ENCODE measurements around a stretch of chr16.

DNA sequence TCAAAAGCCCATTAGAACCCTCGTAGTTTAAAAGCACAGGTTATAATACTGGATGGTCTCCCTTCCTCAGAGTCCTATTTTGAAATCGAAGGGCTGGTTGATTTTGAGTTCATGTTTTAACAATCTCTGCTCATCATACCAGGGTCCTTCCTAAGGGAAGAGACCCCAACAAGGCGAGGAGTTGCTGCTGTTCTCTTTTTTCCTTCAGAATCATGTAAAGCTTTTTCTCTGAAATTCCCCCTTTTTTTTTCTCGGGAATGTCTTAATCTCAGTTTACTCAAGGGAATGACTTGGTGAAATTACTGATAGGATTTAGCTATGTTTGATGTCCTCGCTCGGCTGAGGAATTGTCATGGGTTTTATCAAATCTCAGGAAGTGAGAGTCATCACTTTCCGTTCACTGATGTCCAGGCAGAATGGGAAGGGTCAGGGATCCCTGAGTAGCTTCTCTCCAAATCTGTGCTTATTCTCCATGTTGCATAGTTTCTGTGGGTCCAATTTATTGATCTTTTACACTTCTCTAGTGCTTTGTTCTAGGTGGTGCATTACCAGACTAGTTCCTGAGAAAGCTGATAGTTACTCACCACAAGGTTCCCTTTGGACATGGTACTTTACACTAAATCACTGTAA is 6.4 kb downstream of the IGSF6 start:
- PRO-cap, 2 experiments = no peak in any of the 2 experiments

- PRO-cap, 2 experiments = peak in 2 of 2 experiments; most common minus-strand start chr16:21953005 (in 2)
Measured at GRCh38 chr16:21952771-21953168, 391 bp upstream of the UQCRC2 start.

DNA sequence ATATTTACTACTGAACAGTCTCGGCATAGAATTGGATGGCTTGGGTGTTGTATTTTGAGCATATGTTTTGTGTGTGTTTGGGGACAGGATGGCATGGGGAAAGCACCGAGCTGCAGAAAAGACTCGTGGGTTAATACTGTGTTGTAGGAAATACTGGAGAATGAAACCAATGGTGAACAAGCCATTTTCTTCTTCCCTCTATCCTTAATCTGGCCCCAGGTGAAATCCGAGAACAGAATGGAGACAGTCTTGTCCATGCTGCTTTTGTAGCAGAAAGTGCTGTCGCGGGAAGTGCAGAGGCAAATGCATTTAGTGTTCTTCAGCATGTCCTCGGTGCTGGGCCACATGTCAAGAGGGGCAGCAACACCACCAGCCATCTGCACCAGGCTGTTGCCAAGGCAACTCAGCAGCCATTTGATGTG is 18.6 kb downstream of the UQCRC2 start:
- PRO-cap, 2 experiments = no peak in any of the 2 experiments

GRCh38 chr16:22037982-22038543 is 30.2 kb downstream of the MOSMO start:
- PRO-cap, 2 experiments = no peak in any of the 2 experiments

GRCh38 chr16:22286643-22287149 is 10.5 kb upstream of the POLR3E start:
- PRO-cap, 2 experiments = no peak in any of the 2 experiments

DNA sequence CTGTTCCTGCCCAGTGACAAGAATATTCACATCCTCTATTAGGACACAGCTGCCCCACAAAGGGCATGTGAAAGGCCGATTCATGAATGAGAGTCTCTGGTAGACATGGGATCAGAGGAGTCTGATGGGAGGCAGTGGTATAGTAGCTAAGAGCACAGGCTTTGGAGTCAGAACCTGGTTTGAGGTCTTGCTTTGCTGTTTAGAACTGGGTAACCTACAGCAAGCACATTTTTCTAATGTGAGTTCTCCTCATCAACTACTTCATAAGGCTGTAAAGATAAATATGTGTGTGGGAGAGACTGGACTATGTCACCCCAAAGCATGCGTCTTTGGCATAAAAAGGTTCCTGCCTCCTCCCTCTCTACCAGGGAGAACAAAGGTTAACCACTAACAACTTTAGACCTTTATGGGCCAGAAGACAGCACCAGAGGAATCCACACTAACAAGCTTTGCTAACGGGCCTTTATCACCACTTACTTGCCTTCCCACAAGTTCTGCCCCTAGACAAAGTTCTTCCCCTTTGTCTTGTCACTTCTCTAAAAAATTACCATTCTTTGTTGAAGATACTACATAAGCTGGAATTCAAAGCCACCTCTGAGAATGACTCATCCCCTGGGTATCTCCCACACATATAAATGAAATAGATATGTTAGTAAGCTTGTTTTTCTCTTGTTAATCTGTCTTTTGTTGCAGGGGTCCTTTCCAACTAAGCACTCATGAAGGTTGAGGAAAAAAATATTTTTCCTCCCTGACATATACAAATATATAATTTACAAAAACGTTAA is 21.0 kb downstream of the CDR2 start:
- PRO-cap, 2 experiments = peak in 2 of 2 experiments; most common plus-strand start position 114 of the sequence (in 1); most common minus-strand start position 438 of the sequence (in 1)

DNA sequence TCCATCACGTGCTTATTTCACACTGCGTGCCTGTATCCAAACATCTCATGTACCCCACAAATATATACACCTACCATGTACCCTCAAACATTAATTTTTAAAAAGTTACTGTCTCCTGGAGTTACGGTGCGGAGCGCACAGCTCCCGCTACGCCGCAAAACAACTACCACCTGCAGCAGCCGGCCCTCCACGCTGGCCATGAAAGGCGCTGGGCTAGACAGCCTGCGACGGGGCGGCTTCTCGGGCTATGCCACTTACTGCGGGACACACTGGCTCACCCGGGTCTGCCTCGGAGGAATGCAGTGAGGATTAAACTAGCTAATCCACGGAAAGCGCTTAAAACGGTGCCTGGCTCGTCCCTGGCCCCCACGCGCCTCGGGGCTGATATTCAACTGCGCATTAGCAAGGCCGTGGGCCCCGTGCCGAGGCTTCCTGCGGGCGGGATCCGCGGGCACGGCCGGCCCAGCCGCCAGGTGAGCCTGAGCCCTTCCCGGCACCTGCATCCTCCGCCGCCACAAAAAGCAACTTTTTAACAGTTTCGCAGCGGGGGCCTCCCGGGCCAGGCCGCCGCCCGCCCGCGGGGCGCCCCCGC is 690 bp downstream of the CDR2 start:
- PRO-cap, 2 experiments = no peak in any of the 2 experiments

DNA sequence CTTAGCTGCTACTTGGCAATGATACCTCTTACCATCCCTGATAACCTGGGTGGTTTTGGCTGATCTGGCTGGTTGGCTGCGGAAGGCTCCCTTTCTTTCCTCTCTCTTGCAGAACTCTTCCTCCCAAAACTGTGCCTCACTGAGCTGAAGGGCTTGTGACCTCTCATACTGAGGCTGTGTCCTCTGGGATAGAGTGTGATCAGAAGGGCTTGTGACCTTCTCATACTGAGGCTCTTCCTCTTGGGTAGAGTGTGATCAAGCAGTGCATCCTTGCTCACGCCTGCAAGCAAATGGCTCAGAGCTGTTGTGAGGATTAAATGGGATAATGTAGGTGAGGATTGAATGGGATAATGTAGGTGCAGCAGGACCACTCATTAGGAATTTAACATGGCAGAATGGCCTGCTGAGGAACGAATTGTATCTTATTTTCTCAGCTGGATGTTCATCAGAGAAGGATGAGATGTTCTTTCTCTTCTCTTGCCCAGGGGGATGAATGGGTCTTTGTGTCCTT is 130.2 kb upstream of the HS3ST2 start:
- PRO-cap, 2 experiments = no peak in any of the 2 experiments

DNA sequence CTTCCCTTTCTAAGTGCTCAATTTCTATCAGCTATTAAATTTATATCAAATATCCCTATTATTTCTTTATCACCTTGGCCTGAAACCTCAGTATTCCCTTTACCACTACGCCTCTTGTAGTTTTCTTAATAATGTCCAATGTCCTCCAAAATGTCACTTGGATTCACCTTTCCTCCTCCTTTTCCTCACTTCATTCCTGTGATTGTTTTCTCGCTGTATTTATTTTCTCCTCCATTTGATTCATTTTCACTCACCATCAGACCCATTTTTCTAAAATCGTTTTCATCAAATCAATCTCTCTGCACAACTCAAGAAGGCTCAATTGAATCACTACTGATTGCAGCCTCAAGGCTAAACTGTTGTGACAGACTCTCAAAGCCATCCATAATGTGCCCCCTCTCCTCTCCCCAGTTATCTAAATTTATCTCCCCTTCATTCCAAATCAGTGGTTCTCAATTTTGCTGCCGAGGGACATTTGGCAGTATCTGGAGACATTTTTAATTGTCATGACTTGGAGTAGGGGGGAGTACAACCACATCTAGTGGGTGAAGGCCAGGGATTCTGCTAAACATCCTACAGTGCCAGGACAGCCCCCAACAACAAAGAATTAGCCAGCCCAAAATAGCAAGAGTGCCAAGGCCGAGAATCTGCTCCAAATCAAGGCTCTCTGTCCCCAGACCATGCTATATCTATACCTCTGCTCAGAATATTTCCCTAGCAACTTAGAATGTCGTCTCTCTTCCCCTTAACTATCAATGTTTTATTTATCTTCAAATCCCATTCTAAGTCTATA is 9.2 kb downstream of the USP31 start:
- PRO-cap, 2 experiments = no peak in any of the 2 experiments

- PRO-cap, 2 experiments = no peak in any of the 2 experiments
Measured at GRCh38 chr16:23183001-23183538, 525 bp downstream of the SCNN1G start.

DNA sequence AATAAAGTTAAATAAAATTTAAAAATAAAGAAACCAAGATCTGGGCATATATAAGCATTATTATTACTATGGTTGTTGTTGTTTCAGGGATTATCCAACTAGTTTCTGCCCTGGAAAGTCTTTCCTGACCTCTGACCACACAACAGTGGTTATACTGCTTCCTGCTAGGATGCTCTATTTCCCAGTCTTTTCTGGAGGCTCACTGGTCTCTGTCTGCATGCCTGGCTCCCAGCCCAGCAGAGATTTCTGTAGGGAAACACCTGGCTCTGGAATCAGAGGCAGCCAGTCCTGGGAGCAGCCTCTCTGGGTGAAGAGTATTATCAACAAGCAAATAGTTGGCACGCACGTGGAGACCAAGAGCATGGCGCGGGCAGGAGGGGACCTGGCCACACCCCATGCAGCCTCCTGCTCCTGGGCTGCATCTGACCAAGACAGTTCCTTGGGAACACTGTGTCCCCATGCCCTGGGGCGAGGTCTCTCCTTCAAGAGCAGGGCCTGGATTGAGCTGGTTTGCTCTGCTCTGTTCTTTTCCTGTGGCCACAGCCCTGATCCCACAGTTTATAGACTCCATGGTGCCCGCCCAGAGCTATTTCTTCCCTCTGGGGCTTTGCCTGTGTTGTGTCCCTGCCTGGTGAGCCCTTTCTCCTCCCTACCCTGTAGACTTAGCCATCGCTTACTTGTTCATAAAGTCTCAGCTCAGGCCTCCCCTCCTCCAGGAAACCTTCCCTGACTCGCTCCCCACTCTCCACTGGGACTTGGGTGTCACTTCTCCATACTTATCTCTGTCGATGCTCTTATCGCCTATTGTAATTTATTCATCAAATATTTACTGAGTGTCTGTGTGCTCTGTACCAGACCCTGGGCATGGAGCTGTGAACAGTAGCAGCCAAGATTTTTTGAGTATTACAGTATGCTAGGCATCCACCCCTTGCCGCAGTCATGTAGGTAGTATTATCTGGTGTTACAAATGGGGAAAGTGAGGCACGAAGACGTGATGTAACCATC is 60.5 kb downstream of the SCNN1B start:
- PRO-cap, 2 experiments = no peak in any of the 2 experiments

DNA sequence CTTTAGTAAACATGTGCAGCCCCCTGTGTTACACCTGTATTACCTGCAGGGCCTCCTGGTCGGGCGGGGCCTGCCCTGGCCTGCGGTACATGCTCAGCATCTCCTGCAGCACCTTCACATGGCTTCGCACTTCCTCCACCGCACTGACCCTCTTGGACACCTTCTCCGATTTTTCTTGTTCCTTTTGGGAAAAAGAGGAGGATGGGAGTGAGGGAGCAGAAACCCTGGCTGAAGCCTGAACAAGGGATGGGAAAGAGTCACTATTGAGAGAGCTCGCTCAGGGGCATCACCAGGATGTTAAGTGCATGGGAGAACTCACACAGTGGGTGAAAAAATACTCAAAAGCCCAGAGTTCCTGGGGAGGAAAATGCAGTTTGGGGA is 24.3 kb downstream of the GGA2 start:
- PRO-cap, 2 experiments = peak in 2 of 2 experiments; most common minus-strand start position 148 of the sequence (in 2)

DNA sequence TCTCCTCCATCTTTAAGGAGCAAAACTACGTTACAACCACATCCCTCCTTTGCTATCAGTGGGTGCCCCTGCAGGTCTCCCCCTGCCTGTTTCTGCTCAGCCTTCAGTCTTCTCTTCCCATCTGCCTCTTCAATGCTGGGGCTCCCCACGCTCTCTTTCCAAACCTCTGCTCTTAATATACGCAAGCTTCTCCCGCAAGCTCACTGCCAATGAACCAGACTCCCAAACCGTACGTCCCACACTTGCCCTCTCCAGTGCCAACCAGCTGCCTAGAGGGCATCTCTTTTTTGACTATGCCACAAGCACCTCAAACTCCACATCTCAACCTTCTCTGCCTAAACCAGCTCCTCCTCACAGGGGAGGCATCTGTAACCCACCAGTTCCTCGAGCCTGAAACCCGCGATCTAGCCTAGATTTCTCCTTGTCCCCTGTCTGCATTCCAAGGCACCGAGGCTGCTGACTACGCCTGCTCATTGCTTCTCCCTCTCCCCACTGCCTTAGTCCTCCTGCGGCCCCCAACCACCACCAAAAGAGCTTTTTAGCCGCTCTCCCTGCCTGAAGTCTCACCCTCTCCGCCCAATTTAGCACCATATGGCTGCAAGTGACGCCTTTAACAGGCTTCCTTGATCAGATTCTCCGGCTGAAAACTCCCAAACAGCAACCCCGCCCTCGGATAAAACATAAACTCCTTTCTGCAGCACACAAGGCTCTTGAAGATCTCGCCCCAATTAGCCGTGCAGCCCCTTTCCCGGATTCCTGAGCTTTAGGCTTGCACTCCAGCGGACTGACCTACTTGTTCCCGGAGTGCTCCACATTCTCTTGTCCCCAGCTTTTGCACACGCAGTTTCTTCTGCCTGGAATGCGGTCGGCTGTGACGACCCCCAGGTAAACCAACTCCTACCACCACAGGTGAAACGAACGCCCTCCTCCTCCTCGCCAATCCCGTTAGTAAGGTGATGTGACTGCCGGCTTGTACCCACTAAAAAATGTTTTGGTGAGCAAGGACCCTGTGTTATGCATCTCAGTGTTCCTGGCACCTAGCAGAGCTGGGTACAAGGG is 1.5 kb downstream of the GGA2 start:
- PRO-cap, 2 experiments = peak in 2 of 2 experiments; most common minus-strand start position 156 of the sequence (in 1)

GRCh38 chr16:23573801-23574365 is 16.4 kb downstream of the UBFD1 start:
- PRO-cap, 2 experiments = no peak in any of the 2 experiments

- PRO-cap, 2 experiments = no peak in any of the 2 experiments
Measured at GRCh38 chr16:23755250-23755779, 489 bp downstream of the CHP2 start.

- PRO-cap, 2 experiments = no peak in any of the 2 experiments
Measured at GRCh38 chr16:23764605-23765015, 9.8 kb downstream of the CHP2 start.

GRCh38 chr16:23837626-23838167 is 1.9 kb downstream of the PRKCB start:
- PRO-cap, 2 experiments = no peak in any of the 2 experiments

GRCh38 chr16:24568701-24569112 is 29.3 kb downstream of the RBBP6 start:
- PRO-cap, 2 experiments = no peak in any of the 2 experiments

DNA sequence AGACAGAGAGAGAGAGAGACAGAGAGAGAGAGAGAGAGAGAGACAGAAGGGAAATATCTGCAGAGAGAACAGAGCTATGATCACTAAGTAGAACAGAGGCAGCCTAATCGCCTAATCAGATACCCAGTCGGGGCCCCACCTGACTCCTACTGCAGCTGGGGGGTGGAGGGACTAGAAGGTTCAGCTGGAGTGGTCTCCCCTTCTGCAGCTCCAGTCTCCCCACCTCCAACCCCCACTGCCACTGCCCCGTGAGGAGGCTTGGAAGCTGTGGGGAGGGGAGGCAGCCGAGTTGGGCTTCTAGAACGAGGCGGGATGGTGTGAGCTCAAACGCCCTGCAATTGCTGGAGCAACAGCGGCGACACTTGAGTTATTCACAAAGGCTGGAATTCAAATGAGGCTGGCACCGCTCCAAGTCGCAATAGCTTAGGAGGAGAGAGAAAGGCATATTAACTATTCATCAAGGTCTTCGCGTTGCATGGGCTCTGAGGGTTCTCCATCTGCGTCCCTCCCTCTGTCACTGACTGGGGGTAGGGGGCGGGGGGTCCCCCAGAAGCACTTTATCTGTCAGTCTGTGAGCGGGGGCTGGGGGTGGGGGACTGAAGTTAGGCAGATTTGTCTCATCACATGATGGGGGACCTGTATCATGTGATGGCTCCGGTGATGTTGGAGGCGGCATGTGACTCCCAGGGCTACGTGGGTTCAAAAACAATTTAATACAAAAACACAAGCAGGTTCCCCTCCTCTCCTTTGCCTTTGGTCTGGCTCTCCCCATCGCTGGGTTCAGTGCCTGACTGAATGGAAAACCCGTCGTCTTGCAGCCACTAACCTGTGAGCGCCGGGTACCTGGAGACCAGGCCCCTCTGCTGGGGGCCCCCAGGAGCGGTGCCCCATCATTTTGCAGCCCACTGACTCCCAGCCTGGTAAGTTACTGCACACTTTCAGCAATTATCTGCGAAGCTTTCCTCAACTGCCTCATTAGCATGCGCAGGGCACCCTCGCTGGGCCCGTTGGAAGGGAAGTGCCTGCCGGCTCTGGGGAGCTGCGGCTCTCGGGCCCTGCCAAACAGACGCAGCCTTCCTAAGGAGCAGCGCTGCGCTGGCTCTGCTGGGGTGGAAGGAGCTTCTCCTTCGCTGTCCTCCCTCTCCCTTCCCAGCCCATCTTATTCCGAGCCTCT is 70.6 kb downstream of the RBBP6 start:
- PRO-cap, 2 experiments = no peak in any of the 2 experiments

DNA sequence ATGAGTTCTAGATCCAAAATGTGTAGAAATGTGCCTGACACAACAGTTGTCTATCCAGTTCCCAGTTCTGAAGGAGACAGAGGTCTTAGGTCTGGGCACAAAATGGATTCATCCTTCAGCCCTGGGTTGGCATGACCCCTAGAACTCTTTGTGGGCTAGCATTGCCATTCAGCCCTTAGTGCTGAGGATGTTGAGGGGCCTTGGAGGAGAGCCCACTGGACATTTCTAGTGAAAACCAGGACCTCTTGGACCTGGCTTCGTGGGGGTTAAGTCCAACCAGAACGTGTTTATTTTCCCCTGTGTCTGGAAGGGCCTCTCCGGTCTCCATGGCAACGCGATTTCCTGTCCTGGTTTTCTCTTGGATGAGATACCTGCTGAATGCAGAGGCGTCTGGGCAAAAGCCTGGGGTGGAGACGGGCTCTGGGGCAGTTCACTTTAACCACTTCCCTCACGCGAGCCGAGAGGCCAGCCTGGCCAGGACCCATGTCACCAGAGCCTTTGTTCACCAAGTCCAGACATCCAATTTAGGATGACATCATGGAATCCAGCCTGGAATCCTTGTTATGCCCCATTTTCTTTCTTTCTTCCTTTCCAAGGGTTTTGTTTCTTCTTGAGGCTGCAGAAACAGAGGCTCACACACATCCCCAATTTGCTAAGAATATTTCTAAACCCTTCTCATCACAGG is 43.5 kb upstream of the TNRC6A start:
- PRO-cap, 2 experiments = no peak in any of the 2 experiments